Aorta (tissue), 1 donor: ENCODE data around the gene CRHR2.

GRCh38 chr7:30321842-30322928 is 37.8 kb downstream of the ZNRF2 start:
- PRO-cap = no peak

GRCh38 chr7:30362196-30362746 is 77.9 kb downstream of the ZNRF2 start:
- PRO-cap = no peak

DNA sequence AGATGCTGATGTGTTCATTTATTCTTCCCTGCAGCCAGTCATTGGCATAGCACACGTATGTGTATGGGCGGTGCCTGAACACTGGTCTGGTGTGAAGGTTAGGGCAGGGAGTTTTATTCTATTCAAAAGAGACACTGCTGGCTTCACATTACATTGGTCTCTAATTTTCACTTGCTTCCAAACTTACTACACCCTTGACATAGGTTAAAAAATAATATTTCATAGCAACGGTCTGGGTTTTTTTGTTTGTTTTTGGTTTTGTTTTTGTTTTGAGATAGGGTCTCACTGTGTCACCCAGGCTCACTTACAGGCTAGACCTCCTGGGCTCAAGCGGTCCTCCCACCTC is 57.8 kb downstream of the NOD1 start:
- PRO-cap = no peak

DNA sequence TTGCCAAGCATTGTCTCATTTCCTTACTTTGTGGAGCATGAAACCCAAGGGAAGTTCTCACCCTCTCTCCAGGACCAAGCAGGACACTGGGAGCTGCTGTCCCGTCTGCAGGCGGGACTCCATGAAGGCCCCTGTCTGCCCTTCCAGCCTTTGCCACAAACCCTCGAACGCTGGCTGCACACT is 654 bp downstream of the NOD1 start:
- PRO-cap = unidirectional peak, plus-strand start at position 71 of the sequence

DNA sequence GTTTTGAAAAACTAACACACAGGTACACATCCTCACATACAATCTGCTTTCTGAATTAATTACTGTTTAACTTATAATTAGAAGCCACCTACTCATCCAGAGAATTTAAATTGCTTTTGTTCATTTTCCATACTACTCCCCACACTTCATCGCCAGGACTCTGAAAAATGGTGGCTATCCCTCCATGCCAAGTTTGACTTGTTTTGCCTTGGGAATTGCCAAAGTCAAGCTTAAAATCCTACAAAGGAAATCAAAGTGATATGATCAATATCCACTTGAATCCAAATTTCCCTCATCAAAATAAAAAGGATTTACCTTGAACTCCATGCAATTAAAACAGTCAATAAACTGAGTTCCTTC is 4.2 kb downstream of the GGCT start:
- PRO-cap = no peak

- PRO-cap = no peak
These were observed 8.4 kb downstream of the GARS1 start for GRCh38 chr7:30602864-30603741.

DNA sequence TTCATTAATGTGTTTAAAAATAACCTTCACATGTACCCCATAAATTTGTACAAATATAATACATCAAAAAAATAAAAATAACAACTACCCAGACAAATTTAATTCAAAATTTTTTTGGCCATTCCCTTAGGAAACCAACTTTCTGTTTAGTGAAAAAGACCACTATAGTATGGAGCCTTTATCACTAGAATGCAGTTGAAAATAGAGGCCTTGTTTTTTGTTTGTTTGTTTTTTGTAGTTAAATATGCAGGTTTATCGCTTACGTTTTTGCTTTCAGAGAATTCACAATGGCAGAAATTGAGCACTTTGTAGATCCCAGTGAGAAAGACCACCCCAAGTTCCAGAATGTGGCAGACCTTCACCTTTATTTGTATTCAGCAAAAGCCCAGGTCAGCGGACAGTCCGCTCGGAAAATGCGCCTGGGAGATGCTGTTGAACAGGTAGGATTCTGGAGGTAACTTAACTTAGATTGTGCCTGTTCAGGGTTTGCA is 21.0 kb downstream of the GARS1 start:
- PRO-cap = no peak

DNA sequence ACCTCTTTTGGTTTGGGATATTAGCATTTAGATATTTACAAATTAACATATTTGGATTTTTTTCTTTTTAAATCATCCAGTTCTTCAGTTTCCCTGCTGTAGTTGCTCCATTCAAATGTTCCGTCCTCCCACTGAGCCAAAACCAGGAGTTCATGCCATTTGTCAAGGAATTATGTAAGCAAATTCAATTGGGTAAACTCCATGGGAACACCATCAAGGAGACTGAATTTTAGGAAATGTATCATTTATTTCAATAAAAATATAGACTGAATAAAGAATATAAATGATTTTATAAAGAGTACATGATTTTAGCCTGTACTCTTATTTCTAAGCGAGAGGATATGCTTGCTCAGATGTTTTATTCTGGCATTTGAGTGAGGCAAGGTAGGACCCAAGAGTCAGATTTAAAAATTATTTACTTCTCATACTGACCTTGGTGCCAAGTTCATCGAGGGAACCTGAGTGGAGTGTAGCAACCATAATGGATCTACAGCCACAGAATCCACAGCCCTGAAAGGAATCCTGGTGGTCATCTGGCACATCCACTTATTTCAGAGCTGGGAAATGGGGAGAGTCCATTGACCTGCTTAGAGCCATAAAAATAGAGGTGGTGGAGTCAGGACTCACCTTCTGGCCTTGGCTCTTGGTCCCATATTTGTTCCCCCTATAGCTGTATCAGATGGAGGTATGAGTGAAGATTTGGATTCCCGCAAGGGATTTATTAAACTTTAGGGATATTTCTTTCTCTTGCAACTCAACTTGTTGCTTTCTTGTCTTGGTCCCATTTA is 36.9 kb downstream of the GARS1 start:
- PRO-cap = no peak

DNA sequence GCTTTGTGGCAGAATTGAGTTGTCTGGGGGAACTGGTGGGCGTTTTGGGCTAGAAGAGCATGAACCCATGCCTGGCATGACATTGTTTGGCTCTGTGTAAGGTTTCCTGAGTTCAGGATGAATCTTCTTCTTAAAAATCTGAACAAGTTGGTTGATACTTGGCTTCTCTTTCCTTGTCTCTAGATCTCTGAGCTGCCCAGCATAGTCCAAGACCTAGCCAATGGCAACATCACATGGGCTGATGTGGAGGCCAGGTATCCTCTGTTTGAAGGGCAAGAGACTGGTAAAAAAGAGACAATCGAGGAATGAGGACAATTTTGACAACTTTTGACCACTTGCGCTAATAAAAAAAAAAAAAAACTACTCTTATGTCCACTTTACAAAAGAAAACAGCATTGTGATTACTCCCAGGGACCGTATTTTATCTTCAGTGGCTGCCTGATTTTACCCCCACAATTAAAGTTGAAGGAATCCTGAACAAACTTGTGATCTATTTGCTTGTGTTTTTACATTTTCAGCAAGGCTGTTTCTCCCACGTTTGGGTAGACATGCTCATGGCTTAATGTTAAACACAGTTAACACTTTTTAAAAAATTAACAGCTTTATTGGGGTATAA is 39.0 kb downstream of the GARS1 start:
- PRO-cap = no peak

DNA sequence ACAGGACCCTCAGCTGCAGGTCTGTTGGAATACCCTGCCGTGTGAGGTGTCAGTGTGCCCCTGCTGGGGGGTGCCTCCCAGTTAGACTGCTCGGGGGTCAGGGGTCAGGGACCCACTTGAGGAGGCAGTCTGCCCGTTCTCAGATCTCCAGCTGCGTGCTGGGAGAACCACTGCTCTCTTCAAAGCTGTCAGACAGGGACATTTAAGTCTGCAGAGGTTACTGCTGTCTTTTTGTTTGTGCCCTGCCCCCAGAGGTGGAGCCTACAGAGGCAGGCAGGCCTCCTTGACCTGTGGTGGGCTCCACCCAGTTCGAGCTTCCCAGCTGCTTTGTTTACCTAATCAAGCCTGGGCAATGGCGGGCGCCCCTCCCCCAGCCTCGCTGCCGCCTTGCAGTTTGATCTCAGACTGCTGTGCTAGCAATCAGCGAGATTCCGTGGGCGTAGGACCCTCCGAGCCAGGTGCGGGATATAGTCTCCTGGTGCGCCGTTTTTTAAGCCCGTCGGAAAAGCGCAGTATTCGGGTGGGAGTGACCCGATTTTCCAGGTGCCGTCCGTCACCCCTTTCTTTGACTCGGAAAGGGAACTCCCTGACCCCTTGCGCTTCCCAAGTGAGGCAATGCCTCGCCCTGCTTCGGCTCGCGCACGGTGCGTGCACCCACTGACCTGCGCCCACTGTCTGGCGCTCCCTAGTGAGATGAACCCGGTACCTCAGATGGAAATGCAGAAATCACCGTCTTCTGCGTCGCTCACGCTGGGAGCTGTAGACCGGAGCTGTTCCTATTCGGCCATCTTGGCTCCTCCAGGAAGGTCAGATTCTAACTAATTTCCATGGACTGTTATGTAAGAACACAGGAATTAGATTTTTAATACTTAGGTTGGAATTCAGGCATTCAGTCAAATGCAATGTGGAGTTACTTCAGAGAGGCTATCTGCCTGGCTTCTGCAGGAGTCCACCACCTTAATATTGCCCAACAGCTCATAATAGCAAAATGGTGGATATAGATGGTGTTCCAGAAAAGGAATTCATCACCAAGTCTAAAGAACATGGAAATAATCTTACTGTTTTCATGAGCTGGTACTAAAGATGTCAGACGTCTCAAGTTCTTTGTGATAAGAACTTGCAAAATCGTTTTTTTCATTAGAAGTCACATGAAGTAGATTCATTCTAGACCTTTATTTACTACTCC is 39.8 kb downstream of the CRHR2 start:
- PRO-cap = no peak

GRCh38 chr7:30681949-30682906 is at the start of gene CRHR2:
CRHR2 (minus strand) TSS chr7:30682456.
- PRO-cap = no peak

DNA sequence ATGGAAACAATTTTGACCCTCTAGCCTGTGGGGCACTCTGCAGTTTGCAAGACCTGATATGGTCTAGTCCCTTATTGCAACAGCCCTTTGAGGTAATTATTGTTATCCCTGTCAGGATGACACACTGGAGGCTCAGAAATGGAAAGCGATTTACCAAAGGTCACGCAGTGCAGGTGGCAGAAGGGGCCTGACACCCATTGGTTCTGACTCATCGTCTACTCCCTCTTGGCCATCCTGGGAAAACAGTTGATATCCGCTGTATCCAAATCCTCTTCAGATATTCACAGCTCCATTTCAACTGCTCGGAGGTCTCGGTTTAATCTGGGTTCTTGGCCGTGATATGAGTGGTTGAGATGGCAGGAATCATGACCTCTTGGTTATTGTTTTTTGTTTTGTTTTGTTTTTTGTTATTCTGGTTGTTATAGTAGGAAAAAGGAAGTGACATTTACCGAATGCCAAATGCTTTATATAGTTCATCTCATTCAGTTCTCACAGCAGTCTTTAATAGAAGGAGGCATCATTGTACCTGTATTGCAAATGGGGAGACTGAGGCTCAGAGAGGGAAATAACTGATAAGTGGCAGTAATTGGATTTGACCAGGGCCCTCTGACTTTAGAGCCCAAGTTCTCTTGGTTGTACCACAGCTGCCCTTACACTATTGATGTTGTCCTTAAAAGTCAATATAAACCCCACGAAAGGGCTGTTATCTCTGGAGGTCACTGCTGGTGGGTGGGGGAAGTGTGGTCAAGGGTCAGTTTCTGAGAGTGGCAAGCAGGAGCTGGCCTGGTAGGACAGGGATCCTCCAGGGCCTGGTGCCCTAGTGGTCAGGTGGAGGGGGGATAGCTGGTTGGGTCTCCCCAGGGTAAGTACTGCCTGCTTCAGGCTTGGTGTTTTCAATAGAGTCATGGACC is 44.4 kb upstream of the AQP1 start:
- PRO-cap = no peak

DNA sequence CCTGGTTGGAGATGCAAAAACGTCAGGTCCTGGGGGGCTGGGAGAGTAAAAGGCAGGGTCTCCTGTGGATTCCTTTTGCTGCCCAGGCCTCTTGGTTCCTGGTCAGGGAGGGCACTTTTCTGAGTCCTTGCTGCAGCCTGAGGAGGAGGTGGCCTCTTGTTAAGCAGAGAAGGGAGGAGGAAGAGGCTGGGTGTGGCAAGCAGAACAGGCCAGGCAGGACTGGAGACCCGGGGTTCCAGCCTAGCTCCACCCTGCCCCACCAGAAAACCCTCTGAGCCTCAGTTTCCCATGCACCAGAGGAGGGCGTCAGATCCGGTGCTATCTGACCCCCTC is 6.1 kb upstream of the AQP1 start:
- PRO-cap = no peak

GRCh38 chr7:30931595-30932112 is 20.0 kb downstream of the AQP1 start:
- PRO-cap = no peak

GRCh38 chr7:31027169-31027878 is 24.8 kb upstream of the ADCYAP1R1 start:
- PRO-cap = no peak

DNA sequence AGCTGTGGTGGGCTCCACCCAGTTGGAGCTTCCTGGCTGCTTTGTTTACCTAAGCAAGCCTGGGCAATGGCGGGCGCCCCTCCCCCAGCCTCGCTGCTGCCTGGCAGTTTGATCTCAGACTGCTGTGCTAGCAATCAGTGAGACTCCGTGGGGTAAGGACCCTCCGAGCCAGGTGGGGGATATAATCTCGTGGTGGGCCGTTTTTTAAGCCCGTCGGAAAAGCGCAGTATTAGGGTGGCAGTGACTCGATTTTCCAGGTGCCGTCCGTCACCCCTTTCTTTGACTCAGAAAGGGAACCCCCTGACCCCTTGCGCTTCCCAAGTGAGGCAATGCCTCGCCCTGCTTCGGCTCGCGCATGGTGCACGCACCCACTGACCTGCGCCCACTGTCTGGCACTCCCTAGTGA is 192.9 kb downstream of the AVL9 start:
- PRO-cap = no peak

GRCh38 chr7:32727725-32728373 is 163.7 kb downstream of the KBTBD2 start:
- PRO-cap = unidirectional peak, plus-strand start at chr7:32728130

DNA sequence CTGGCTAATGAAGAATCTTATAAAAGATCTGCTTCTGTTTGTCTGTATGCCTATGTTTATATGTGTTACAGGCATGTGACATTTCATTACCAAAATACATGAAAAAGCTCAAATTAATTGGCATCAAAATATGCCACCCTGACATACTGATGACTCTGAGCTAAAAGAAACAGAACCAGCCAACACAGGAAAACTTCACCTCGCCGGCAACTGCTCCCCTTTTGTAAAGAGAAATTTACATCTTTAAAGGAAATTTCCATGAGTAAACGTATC is 15.8 kb upstream of the FKBP9 start:
- PRO-cap = no peak

- PRO-cap = bidirectional peak, plus-strand start at chr7:32942582, minus-strand start at chr7:32942527; bidirectional peak, plus-strand start at chr7:32942710, minus-strand start at chr7:32942698
These were observed 14.9 kb upstream of the FKBP9 start for GRCh38 chr7:32942246-32942800.

DNA sequence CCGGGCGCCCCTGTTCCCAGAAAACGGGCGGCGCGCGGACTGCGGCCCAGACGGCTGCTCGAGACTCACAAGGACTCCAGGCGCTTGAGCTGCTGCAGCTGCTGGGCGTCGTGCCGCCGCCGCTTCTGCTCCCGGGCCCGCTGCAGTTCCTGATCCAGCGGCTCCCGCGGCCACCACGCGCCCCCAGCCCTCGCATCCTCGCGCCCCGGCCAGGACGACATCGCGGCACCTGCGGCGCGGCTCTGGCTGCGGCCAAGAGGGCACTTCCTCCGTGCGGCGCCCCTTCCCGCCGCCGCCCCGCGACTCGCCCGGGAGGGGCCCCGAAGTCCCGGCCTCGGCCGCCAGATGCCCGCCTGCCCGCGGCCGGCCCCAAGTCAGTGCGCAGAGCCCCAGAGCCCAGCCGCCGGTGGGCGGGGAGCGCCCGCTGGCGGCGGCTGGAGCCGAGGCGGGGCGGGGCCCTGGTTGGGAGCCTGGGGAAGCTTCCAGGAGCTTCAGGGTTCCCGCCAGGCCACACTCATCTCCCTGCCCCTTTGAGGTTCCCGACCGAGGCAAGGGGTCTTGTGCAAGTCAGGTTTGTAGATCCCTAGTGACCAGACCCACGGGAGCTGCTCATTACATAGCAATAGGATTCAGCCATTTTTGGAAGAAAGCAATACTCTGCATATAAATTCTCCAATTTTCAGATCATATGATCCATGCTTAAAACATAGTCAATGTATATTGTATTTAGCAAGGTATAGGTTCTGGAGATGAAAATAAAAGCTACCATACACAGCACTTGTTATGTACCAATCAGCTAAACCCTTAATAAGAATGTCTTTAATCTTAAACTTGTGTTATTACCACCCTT is 14.2 kb upstream of the FKBP9 start:
- PRO-cap = unidirectional peak, minus-strand start at position 127 of the sequence; unidirectional peak, minus-strand start at position 408 of the sequence